ENCODE results near the genes ACTA1 and NUP133.

DNA sequence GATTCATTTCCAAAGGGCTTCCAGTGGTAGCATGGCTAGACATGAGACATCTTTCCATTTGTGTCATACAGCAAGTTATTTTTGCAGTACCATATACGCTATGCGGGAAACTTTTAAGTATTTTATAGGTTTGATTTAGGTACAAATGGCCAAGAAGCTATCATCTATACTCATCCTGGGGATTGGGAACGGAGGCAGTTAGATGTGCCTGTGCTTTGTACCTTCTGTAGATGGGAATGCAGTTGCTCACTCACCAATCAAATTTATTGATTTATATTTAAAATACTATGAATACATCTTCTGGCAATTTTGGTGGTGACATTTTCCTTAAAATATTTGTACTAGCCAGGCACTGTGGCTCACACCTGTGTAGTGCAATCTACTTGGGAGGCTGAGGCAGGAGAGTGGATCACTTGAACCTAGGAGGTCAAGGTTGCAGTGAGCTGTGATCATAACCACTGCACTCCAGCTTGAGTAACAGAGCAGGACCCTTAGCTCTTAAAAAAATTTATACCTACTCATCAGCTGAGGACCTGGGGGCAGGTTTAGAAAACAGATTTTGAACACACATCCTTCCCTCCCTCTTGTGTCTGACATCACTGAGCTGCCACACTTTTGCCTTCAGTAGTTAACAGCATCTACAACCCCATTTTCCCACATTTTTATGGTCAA lies 4.8 kb downstream of the ARF1 start:
- PRO-cap = no peak

DNA sequence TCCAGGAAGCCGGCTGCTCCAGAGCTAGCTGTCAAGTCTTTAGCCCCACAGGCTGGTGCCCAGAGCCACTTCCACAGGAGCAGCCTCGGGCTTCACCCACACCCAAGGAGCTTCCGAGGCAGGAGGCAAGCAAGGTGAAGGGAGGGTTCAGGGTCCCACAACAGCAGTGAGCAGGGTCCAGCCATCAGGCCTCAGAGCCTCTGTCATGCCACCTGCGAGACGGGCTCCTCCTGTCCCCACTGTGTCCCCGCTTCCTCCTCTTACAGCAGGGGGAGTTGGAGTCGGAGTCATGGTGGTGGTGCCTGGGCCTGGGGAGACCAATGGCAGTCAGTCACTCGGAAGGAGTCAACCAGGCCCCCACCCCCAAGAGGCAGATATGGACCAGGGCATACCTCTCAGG lies 2.2 kb downstream of the C1orf35 start:
- PRO-cap = no peak

GRCh38 chr1:228130900-228131495 lies 9.1 kb upstream of the GUK1 start:
- PRO-cap = no peak

DNA sequence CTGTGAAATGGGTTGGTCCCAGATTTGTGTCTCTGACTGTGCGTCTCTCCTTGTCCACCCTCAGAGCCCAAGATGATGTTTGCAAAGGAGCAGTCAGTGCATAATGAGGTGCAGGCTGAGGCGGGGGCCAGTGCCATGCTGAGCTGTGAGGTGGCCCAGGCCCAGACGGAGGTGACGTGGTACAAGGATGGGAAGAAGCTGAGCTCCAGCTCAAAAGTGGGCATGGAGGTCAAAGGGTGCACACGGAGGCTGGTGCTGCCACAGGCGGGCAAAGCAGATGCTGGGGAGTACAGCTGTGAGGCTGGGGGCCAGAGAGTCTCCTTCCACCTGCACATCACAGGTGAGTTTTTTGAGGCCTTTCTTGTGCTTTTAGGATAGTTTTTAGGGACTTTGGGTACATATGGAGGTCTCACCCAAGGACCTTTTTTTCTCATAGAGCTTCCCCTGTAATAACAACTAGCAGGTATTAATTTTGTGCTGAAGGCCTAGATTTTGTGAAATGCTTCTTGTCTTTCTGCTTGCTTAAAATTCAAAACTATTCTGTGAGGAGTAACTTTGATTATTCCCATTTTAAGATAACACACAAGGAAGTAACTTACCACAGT lies 36.5 kb downstream of the OBSCN start:
- PRO-cap = no peak

DNA sequence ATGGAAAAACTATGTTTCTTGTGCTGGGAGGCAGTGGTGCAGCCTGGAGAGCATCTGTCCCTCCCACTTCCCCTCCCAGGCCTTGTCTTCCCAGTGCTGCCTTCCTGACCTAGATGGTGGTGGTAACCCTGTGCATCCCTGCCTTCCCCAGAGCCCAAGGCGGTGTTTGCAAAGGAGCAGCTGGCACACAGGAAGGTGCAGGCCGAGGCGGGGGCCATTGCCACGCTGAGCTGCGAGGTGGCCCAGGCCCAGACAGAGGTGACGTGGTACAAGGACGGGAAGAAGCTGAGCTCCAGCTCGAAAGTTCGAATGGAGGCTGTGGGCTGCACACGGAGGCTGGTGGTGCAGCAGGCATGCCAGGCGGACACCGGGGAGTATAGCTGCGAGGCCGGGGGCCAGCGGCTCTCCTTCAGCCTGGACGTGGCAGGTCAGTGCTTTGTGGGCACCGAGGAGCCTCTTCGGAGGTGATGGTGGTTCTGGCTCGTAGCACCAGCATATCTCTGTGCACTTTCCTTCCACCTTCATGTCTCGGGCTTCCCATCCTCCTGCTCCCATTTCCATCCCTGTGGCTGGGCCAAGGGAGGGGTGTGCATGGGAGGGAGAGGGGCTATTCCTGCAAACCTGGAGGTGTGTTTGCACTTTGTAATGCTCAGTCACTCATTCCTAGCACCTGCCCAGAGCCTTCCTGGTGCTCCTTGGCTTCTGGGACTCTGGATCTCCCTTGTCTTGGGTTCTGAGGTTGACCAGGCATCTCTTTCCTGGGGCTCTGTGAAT lies 42.2 kb downstream of the OBSCN start:
- PRO-cap = no peak

DNA sequence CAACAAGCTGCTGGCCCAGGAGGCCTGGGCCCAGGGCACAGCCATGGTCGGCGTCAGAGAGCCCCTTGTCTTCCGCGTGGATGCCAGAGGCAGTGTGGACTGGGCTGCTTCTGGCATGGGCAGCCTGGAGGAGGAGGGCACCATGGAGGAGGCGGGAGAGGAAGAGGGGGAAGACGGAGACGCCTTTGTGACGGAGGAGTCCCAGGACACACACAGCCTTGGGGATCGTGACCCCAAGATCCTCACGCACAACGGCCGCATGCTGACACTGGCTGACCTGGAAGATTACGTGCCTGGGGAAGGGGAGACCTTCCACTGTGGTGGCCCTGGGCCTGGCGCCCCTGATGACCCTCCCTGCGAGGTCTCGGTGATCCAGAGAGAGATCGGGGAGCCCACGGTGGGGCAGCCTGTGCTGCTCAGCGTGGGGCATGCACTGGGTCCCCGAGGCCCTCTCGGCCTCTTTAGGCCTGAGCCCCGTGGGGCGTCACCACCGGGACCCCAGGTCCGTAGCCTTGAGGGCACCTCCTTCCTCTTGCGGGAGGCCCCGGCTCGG lies 46.5 kb downstream of the TRIM11 start:
- PRO-cap = no peak

GRCh38 chr1:228472620-228473140 lies 14.5 kb upstream of the RNF187 start:
- PRO-cap = no peak

- PRO-cap = no peak
Observed at GRCh38 chr1:228722200-228722805, 13.0 kb upstream of the RHOU start.

- PRO-cap = no peak
Observed at GRCh38 chr1:228873333-228873544, 138.0 kb downstream of the RHOU start.

DNA sequence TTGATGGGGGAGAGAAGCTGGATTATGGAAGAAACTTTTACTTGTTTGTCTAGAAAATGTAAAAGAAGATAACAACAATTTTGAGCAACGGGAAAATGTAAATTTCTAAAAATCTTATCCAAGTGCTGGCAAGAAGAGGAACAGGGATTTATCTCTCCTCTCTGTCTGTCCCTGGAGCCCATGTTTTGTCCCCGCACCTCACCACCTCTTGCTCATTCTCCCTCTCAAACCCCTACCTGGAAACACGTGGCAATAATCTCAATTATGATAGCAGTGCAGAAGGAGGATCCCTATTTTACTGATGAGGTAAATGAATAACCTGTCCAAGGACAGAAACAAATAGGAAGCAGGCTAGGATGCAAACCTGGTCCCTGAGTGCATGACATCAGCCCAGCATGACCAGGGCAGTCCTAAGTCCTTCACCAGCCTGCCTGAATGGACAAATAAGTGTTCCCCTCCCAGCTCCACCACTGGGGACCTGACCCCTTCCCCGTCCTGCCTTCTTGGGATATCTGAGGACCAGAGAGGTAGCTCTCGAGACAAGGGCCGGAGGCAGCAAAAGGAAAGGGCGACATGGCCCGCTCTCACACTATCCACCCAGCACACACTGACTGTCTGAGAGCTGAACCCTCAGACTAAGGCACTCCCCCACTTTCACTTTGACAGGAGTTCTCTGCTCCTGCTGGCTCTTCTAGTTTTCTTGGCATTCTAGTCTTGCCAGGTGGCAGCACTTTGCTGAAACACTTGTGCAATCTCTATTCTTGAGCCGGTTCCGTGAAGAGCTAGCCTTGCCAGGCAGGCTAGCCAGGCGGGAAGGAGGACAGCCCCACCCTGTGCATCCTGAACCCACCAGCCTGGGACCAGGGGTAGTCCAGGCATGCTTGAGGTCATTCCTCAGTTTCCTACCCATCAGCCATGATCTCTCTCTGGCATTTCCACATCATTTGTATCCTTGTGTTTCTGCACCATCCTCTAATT lies 251.3 kb upstream of the RAB4A start:
- PRO-cap = no peak

DNA sequence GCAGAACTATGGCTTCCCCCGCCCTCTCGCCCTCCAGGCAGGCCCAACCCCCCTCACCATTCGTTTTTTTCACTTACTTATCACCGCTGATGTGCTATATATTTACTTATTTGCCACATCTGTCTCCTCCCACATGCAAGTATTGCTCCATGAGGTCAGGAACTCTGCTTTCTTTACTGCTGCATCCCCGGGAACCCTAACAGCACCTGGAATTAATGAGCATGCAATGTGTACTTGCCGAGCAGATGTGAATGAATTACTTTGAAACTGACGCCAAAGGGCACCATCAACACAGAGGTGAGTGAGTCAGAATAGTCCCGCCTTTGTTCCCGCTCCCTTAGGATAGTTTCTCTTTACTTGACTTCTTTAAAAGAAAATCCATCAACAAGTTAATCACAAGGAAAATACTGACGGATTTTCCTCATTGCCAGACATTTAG lies 17.7 kb upstream of the RAB4A start:
- PRO-cap = no peak

DNA sequence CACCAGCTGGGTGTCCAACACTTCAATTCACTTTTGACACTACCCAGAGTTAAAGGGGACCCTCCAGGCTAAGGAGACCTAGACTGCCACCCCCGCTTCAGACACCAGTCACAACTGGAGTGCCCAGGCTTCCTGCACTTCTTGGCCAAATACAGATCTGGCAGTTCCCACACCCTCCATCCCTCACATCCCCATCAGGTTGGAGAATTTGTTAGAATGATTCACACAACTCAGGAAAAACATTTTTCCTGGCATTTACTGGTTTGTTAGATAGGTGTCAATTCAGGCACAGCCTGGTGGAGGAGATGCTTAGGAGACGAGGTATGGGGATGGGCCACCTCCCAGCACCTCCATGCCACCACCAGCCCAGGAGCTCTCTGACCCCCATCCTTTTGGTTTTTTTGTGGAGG lies 21.9 kb downstream of the RAB4A start:
- PRO-cap = no peak

DNA sequence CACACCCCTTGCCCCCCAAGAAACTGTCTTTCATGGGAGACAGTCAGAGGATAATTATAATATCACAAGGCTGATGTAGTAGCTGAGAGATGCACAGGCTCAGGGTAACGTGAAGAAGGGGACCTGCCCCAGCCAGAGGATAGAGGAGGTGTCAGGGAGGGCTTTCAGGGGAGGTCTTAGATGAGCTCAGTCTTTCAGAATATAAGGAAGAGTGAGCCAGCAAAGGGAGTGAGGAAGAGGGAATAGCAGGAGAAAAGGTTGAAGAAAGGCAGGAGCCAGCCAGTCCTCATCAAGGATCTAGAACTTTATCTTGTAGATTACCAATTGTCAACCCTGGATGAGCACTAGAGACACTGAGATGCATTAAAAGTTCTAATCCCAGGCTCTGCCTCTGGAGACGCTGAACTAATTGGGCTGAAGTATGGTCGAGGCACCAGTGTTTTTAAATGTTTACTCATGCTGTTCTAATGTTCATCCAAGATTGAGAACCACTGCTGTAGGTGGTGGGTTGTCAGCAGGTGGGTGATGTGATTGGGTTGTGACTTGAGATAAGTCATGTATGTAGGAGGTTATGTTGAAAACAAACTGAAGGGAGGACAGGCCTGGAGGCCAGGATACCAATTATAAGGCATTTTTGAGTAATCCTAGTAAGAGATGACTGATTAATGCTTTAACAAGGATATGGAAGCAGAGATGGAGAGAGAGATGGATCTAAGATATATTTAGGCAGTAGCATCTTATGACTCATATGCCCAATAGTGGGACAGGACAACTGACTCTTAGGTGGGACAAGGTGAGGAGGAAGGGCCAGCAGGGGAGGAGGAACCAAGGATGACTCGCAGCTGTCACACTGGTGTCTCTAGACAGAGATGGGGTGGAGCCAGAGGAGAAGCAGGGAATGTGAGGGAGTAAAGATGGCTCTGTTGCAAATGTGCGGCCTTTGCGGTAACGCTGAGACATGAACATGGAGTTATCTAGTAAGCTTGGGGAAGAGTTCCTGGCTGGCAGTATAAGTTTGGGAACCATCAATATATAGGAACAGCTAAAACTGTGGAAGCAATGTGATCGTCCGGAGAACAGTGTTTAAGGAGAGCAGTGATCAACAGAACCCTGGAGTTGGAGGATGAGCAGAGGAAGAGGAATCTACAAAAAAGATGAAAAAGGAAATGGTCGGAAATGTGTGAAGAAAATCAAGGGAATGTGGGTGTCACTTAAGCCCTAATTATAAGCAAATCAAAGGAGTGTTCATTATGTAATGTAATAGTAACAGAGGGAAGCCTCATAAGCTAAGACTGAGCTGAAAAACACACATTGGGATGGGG lies 29.3 kb downstream of the RAB4A start:
- PRO-cap = no peak

- PRO-cap = no peak
Observed at GRCh38 chr1:229313002-229313635, 29.7 kb downstream of the CCSAP start.

DNA sequence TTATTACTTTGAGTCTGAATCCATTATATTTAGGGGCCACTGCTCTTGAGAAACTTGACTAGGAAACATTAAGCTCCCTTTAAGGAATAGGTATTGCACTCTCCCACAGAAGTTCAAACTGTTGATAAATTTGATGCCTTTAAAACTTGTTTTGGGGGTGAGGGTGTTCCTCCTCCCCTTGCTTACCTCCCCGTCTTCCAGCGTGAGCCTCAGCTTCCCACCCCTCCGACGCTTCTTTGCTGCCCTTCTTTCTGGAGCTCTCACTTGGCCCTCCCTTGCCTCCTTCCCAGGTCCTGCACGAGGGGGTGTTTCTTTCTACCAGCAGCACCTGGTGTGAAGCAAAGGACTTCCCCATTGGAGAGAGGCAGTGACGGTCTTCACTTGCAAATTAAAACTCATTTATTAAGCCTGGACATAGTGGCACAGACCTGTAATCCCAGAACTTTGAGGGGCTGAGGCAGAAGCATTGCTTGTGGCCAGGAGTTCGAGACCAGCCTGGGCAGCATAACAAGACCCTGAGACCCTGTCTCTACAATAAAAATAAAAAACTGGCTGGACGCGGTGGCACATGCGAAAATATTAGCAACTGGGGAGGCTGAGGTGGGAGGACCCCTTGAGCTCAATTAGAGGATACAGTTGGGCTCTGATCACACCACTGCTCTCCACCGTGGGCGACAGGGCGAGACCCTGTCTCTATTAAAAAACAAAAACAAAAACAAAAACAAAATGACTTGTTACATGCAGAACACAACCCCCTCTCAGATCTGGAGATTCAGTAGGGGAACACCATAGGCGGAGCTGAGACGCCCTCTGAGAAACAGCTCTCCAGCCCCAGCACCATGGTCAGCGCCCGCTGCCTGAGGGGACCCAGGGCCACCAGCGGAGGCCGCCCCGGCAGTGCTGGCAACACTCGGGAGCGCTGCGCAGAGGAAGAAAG lies 3.5 kb downstream of the ACTA1 start:
- PRO-cap = no peak

- PRO-cap = unidirectional peak, minus-strand start at chr1:229434094; unidirectional peak, plus-strand start at chr1:229434475; bidirectional peak, plus-strand start at chr1:229434905, minus-strand start at chr1:229434818
Observed at GRCh38 chr1:229433878-229435081, at the start of gene ACTA1. TSS of gene ACTA1 (minus strand) at chr1:229434094.

- PRO-cap = no peak
Observed at GRCh38 chr1:229436215-229436730, 2.4 kb upstream of the ACTA1 start.

GRCh38 chr1:229507741-229508978 lies at the start of gene NUP133:
TSS of gene NUP133 (minus strand) at chr1:229508341.
- PRO-cap = bidirectional peak, plus-strand start at chr1:229508480, minus-strand start at chr1:229508323

DNA sequence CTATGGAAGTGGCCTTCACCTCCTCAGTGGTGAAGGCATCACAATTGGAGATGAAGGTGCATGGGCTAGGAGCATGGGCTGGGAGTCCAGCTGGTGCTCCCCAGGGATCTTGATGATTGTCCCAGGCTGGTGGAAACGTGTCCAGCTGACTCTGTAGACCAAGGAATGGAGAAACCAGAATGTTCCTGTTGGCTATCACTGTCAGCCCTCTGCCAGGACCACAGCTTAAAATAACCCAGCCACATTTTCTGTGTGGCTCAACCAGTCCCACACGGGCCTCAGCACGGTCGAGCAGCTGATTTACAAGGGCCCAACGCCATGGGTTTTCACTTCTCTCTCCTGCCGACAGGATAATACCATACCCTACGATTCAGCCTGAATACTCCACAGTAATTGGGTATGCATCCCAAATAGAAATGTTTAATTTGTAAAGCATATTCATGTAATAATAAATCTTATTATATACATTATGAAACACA lies 28.6 kb downstream of the TAF5L start:
- PRO-cap = unidirectional peak, plus-strand start at position 264 of the sequence

DNA sequence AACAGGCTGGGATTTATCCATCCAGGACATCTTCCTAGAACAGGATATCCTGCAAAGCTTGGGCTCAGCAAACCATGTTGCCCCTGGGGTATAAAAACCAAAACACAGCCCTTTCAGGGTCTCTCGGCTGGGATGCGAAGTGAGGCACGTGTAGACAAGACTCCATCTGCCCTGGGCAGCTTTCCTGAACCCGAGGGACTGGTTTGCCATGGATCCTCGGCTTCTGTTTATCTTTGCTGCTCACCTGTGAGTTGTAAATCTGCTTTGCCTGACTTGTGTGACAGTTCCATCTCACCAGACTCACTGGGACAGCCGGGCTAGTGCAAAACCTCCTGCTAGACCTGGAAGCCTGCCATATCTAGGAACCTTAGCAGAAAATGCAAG lies 218.5 kb downstream of the URB2 start:
- PRO-cap = no peak